ENCODE measurements around a stretch of chr7.

DNA sequence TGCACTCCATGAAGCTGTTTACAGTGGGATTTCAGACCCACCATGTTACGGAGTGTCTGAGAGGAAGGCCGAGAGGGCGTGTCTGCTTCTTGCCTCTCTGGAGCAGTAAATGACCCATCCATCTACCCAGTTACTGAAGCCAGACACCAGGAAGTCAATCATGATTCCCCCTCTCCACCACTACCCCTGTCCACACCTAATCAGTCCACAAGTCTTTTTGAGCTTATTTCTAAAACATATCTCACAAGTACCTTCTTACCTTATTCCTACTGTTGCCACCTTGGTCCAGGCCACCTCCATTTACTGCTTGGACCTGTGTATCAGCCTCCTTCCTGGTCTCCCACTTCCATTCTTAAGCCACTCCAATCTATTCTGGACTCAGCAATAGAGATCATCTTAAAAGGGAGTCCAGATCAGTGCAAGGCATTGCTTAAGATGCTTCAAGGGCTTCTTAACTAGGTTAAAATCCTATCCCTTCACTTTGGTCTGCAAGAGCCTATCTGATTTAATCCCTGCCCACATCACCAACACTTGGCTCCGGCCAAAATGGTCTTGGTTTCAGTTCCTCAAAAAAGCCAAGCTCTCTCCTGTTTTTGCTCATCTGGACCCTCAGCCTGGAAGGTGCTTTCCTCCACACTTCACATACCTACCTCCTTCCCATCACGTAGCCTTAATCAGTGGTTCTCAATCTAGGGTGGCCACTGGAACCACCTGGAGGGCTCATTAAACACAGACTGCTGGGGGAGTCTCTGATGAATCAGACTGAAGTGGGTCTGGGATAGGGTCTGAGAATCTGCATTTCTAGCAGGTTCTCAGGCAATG lies 226.7 kb upstream of the AOAH start:
- PRO-cap = no peak

GRCh38 chr7:36971970-36972613 lies 247.8 kb upstream of the AOAH start:
- PRO-cap = no peak

- PRO-cap = no peak
Observed at GRCh38 chr7:37311354-37312028, 137.2 kb downstream of the ELMO1 start.

DNA sequence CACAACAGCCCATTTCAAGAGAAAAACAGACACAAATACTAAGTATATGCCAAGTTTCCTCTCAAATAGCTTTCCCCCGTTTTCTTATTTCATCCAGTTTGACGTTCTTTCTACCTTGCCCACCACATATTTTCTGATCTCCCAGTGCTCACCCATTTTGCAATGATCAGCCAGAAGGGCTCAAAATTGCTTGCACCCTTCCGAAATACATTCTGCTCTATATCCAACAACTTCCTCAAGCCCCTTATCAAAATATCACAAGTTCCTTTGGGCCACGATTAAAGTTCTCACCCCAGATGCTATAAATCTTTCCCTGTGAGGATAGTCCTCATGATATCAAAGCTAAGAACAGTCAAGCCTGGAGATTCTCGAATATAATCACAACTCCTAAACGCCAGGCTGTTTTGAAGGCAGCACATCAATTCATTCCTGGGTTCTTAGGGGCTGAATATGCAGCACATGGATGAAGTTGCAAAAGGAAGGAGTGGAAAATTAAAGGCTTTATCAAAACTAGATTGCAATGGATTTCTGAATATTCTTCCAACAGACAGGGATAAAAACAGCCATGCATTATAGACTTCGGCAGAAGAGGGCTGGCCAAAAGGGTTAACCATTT lies 27.3 kb downstream of the ELMO1 start:
- PRO-cap = no peak

DNA sequence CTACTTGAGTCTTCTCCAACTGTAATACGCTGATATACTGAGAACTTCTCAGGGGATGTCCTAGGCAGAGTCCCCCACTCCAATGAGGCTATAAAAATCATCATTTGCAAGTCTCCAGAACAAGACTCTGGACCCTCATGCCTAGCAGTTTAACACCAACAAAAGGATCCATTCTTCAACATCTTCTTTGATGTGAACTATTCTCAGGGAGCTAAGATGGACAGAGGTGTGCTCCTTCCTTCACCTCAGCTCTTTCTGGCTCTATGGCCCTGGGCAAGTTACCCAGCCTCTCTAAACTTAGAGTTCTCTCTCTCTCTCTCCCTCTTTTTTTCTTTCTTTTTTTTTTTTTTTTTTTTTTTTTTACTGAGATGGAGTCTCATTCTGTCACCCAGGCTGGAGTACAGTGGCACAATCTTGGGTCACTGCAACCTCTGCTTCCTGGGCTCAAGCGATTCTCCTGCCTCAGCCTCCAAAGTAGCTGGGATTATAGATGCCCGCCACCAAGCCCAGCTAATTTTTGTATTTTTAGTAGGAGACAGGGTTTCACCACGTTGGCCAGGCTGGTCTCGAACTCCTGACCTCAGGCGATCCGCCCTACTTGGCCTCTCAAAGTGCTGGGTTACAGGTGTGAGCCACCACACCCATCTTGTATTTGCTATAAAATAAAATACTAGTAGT lies 22.7 kb downstream of the ELMO1 start:
- PRO-cap = no peak

DNA sequence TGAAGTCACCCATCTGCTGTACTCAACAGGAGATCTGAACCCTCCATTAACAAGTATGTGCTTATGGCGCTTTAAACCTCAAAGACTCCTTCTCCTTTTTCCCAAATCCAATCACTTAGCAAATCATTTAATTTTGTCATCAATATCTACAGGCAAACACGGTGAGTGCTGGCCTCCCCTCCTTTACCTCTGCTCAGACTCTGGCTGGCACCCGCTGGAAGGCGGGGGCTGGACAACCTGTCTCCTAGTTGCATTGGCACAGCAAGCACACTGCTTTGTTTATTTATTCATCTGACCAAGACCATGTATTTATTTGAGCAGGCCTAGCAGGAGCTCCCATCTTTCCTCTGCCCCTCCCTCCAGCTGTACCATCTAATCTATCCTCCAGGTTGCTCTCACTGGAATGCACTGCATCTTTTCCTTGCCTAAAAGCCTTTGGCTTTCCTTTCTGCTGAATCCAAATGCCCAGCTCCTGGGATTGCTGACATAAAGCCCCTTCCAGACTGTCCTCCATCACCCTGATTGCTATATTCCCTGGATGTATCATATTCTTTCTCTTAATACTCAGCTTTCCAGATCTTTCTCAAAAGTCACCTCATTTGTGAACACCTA lies 9.8 kb downstream of the ELMO1 start:
- PRO-cap = no peak

GRCh38 chr7:37492123-37492660 lies 43.5 kb upstream of the ELMO1 start:
- PRO-cap = no peak

DNA sequence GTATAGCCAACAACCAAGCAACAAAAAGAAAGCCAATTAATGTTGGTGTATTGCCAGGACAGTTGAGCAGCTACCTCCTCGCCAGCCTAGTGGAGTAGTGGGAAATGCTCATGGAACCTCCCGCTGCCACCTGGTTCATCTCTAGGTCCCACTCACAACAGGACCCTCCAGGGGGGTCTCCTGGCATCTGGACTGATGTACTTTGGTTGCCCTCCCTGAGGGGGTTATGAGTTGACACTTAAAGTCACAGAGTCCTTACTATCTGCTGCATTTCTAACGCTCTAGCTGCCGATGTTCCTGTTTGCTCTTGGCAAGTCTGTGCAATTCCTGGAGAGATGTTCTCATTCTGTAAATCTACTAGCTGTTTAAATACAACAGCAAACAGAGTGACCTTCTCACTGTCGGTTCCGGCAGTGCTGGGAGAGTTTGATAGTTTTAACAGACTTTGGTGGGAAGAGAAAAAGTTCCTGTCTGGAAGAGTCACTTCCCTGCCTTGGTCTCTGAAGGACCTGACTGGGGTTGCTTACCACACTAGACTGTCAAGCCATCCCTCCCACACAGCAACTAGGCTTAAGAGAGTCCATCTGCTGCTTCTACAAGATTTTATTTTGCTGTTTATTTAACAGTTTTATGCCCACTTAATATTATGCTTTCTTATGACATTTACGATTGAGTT lies 63.2 kb upstream of the ELMO1 start:
- PRO-cap = no peak

GRCh38 chr7:38317342-38318022 lies 139.4 kb downstream of the STARD3NL start:
- PRO-cap = no peak

DNA sequence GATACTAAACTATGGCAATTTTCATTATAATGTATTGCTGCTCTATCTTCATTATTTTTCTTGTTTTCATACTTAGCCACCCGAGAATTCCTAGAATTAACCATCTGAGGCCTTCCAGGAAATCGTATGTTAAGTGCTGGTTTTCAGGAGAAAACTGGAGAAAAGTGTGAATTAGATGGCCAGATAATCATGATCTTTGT lies 54.9 kb downstream of the AMPH start:
- PRO-cap = no peak

DNA sequence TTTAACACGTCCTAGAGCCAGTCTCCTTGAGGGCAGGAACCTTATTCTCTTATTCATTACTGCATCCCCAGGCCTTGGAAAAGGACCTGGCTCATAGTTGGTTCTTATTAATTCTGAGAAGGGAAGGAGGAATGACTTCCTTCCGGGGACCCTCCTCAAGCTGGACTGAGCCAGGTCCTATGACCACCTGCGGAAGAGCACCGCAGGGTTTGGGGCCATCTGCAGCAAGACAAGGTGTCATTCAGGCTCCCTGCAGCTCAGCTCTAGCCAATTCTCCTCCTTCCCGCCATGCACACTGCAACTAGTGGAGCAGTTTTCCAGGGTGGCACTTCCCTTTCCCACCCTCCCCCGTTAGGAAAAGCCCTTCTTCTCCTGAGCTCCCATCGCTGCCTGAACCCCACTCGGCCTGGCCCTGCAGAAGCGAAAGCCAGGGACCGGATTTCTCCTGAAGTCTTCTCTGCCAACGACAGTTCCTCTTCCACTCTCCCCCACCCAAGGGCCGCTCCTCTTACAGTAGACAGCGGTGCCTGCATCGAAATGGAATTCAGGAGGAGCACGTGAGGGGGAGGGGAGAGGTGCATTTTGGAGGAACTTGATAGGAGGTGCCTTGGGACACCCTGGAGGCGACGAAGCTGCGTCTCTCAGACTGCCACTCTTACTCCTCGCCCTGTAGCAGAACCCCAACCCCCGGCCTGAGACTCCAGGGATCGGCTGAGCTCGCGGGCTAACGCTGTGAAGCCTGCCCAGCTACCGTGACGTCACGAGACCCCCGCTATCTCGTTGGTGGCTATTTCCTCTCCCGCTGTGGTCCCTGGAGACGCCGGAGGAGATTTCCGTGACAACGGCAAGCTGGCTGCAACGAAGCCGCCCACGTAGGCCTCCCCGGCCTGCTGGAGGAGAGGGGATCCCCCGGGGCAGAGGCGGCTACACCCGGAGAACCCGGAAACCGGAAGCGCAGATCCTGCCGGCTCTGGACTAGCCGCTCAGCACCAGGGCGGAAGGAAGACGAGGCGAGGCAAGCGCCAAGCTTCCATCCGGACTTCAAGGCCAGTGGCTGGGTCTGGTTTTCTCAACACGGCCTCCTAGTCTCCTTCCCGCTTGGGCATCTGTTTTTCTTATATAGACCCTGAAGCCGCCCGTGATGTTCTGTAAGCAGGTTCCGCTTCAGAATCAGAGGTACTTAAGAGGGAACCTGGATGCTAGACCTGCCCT lies 109.7 kb downstream of the RALA start:
- PRO-cap = no peak

GRCh38 chr7:39793603-39794478 lies 156.2 kb upstream of the CDK13 start:
- PRO-cap = no peak

DNA sequence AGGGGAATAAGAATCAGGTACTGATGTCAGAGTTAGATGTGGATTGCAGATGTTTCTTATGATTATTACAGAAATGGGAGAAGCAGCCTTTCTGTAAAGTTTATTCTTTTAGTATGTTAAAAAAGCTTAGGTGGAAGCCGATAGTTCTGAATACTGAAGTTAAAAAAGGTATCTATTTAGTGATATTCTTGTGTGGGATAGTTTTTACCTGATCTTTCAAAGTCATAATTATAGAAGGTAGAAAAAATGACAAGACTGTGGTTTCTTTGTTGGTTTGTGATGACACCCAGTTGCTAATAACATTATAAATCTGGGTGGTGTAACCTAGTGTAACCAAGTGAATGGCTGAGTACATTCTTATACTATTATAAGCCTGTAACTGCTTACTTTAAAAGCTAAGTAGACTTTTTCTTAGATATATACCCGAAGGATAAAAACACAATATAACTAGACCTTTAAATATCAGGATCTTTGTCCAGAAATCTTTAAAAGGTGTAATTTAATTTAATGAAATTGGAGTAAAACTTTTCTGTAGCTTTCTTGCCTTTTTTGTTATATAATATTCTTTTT lies 2.3 kb downstream of the CDK13 start:
- PRO-cap = no peak

GRCh38 chr7:40064227-40064716 lies 70.2 kb downstream of the MPLKIP start:
- PRO-cap = no peak

GRCh38 chr7:40133757-40134132 lies 677 bp downstream of the MPLKIP start:
- PRO-cap = no peak

- PRO-cap = no peak
Observed at GRCh38 chr7:40469922-40470546, 335.2 kb downstream of the SUGCT start.

GRCh38 chr7:41437180-41438114 lies 265.4 kb downstream of the INHBA start:
- PRO-cap = no peak

DNA sequence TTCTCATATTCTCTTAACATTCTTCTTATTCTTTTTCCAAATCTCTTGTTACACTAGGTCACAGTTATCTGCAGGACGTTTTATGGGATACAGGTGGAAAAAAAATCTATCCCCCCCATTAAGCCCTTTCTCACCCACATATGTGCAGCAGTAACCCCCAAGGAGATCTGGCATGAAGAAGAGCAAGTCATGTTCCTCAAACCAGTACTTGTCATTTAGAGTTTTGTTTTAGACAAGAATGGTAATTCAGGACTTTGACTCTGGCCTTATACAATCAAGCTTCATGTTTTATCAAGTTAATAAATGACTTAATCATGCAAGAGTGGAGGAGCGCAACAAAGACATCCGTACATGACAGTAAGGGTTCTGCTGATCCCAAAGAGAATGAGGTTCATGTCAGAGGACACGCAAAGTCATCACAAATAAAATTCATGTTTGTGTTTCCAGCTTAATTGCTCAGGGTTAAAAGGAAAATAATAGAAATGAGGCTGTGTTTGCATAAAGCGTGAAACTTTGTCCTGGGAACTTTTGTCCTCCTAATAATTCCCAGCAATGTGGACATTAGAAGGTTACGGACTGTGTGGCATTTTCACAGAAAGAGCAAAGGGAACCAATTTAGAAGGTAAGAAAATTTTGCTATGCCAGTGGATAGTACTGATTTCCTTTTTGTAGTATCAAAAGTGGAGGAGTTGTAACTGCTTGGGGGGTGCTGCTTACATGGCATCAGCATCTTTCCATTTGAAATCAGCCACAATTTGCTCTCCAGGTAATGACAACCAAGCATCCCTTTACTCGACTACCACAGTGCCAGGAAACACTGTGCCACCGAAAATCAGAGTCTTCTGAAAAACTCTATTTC lies 237.4 kb downstream of the INHBA start:
- PRO-cap = no peak

DNA sequence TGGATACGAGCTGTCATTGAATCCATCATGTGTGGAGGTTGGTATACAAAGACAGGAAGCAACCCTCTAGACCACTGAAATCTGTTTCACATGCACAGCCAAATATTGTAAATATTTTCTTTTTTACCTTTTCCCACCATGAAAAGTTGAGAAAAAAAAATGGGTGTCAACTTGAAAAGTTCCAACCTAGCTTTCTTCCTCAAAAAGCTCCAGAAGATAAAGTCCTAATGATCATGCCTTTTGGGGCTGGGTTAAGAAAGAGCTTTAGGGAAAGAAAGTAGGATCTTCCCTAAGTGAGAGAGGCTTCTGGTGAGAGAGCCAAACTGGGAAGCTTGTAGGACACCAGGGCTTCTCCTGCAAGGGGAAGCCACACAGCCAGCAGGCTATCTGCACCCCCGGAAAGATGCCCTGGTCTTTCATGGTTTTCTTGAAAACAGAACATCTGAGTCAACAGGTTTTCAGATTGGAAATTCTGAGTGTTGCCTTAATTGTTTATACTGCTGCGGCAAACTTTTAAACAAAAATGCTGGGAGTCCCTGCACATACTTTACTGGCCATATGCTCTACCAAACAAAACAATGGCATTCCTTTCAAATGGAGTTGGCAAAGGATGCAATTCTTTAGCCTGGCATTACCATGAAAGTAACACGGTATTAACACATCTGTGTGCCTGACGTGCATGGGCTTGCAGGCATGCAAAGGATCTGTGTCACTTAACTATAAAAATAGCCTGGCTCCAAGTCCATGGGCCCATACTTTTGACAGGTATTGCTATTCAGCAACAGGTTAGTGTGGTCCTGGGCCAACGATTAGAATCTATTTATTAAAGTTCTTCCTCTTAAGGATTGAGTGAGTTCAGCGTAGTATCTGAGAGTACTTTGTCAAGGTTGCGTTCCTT lies 4.3 kb downstream of the INHBA start:
- PRO-cap = no peak

GRCh38 chr7:41704367-41704611 lies 1.4 kb upstream of the INHBA start:
- PRO-cap = no peak

All from ascending aorta (tissue), 1 donor.